Diencephalon (tissue), 2 donors: ENCODE measurements around the genes DHRS7 and GPHB5.

DNA sequence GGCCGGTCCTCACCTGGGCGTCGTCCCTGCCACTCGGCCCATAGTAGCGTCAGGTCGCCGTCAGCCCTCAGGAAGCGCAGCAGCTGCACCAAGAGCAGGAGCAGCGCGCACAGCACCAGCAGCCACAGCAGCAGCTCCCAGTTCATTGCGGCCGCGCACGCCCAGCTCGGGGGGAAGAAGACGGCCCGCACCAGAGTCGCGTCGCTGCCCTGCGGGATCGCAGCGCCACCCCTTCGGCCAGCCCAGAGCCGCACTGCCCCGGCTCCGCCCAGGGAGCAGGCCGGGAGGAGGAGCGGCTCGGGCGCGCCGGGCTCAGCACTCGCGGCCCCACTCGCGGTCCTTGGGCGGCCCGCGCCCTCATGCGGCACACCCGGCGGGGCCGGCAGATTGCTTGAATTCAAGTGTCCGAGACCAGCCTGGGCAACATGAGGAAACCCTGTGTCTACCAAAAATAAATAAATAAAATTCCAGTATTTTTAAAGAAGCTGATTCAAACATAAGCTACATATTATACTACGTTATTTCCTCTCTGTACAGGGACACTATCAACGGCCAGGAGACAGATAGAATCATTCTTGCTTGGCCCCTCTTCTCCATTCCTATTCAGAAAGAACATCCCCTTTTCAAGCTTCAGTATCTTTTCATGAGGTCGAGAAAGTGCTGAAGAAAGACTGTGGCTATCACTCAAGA, at the start of gene DHRS7:
Gene DHRS7 (minus strand): TSS at position 235 of the 690 bp plus-strand sequence.
- RAMPAGE, long total RNA: start-site peak on the minus strand centred at position 203 of the sequence, 173 bp wide, 1,474 and 1,262 reads in 2 replicates

DNA sequence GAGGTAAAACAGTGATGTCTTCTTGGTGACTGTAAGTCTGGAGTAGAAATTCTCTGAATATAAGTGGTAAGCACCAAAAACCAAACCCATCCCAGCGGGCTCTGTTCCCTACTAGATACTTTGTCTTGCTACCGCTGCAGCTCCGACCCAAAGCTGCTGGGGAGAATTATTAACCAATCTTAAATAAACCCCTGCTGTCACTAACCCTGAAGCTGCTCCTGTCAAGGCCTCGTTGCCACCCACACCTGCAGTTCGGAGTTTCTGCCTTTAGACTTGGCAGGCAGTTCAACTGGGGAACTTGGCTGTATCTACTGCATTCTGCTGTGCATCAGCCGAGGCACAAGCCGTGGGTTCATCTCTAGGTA, 55.4 kb downstream of the PPM1A start:
- RAMPAGE, long total RNA: no peak

- RAMPAGE, long total RNA: no peak
These were observed 32.7 kb downstream of the SIX1 start for GRCh38 chr14:60616458-60617144.

- RAMPAGE, long total RNA: no peak
These were observed 823 bp upstream of the SIX1 start for GRCh38 chr14:60649913-60650687.

DNA sequence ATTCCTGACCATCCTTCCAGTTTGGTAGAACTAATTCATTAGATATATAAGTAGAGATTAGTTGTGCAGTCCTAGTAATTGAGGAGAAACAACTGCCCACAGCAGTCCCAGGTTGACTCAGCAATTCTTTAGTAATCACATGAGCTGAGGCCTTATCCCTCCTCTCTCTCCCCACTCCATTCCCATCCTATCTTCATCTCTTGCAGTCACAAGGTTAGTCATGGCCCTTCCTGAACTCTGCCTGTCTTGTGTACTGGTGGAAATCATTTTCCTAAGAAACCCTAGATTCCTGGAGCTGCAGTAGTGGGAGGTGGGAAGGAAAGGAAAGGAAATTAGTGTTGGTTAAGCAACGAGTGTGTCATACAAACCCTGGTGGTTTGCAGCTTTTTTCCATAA, 984 bp downstream of the SLC38A6 start:
- RAMPAGE, long total RNA: no peak

DNA sequence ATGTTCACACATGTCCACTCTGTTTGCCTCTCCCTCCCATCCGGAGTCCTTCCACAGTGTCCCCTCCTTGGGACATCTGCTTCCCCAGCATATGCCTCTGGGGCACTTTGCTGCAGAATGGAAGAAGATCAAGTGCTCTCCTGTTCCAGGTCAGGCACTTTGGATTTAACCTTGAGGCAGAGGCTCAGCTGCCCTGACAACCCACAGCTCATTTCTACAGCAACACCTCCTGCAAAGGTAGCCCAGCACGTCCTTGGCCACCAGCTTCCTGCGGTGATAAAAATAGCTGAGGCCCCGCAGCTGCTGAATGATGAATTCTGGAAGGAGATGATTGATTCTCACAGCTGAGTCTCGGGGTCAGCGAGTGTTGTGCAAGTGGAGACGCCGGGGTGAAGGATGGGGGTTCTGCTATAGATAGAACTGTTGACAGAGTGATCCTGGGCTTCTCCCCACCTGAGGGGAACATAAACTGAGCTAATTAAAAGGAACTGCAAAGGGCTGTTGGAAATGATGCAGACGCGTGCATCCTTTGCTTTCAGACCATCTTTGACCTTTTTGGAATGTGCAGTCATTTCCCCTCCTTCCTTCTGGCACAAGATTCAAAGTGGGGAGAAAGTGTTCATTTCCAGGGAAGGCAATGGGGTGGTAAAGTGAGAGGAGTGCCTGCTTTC, 145.0 kb downstream of the SLC38A6 start:
- RAMPAGE, long total RNA: no peak

- RAMPAGE, long total RNA: no peak
These were observed 550 bp upstream of the PRKCH start for GRCh38 chr14:61320722-61321336.

GRCh38 chr14:61341190-61341668, 19.9 kb downstream of the PRKCH start:
- RAMPAGE, long total RNA: no peak

DNA sequence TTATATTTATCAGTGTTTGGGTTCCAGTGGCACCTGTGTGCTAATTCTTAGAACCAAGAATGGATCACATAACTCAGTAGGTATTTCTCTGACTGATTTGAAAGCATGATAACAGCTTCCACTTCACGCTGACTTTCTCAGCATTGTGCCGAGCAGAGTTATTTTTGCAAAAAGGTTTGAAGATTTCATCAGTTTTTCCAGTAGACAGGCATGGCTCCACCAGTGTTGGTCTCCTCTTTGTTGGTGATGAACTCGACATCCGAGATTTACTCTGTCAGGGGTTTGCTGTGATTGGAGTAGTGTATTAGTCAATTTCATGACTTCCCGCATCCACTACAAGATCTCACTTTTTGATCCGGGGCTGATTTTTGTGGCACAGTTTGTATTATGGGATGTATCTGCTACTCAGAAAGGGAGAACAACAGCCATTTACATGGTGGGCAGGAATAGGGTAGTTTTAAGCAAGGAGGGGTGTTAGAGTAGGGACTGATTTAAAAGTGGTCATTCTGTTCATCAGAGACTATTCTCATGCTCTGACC, 85.3 kb downstream of the PRKCH start:
- RAMPAGE, long total RNA: no peak

DNA sequence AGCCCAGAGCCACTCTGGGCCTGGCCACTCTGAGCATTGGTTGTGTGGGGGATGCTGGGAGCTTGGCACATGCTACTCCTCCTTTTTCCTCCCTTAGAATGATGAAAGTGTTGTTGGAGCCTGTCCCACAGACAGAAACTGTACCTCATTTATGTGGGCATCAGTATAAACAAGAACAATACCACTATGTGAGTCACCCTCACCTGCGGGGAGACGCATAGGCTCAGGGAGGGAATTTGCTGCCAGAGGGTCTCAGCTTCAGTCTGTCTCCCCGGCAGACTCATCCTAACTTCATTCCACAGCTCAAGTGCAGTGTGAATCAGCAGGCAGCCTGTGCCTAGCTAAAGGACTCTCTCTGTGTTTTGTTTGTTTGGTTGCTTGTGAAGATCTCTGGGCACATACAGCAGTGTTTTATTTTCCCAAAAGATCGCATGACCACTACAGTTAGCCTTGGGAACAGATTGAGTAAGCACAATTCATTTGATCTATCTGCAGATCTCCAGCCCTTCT, 98.9 kb downstream of the PRKCH start:
- RAMPAGE, long total RNA: no peak

DNA sequence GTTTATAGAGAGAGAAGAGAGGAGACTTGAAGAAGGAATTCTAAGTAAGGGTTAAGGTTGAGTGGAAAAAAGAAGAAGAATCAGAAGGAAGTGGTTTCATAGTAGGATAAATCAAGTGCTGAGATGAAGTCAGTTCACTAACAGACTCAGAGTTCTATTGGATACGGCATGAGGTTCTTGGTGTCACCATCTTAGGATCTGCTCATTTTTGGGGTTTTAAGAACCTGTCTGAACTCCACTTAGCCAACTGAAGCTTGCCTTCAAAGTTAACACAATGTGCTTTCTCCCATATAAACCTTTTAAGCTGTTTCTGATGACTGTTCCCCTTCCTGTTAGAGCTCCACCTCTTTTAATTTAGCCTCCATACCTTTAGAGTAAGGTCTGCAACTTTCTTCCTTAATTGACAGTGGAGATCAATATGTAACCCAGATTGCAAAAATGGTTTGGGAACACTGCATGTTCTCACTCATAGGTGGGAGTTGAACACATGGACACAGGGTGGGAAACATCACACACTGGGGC, 152.7 kb downstream of the PRKCH start:
- RAMPAGE, long total RNA: no peak

DNA sequence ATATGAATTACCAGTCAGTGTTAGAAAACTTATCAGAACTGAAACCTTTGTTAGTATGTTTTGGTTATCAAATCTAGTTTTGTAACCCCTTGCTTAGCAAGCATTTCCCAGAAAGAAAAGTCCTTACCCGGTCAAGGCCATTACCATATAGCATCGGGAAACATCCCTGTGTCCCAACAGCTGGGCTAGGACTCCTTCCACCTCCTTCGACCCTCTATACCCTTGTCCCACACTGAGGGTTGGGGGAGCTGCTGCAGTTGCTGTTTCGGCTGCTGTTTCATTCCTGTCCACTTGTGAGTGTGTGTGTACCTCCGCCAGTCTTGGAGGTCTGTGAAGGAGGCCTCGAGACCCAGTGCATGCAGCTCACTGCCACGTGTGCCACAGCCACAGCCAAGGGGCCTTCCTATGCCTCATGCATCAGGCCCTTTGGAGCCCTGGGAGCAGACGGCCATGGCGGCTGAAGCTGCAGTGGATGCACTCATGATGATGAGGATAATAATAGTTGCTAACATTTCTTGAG, 156.3 kb downstream of the PRKCH start:
- RAMPAGE, long total RNA: no peak

GRCh38 chr14:61525136-61526176, 169.9 kb upstream of the HIF1A start:
- RAMPAGE, long total RNA: no peak

- RAMPAGE, long total RNA: no peak
These were observed 25.1 kb downstream of the HIF1A start for GRCh38 chr14:61720308-61720924.

- RAMPAGE, long total RNA: no peak
These were observed at the start of gene GPHB5 for GRCh38 chr14:63318841-63319142. TSS of gene GPHB5 (minus strand) at chr14:63318935.

DNA sequence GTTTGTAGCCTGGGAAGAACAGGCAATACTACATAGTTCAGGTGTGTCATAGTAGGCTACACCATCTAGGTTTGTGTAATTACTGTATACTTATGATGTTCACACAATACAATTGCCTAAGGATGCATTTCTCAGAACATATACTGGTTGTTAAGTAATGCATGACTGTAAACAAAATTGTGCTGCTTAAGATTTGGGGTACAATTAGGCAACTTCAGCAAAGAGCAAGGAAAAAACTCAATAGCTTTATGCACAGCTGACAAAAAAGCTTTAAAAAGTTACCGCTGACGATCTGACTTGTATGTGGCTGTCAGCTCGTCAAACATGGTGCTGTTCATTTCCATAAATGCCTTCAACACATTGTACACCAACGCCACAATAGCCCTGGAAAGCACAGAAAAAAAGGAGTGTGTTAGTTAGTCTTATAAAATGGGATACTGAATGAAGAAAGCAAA, 63.1 kb upstream of the GPHB5 start:
- RAMPAGE, long total RNA: no peak

- RAMPAGE, long total RNA: no peak
These were observed 107.3 kb downstream of the PPP2R5E start for GRCh38 chr14:63435683-63436447.

DNA sequence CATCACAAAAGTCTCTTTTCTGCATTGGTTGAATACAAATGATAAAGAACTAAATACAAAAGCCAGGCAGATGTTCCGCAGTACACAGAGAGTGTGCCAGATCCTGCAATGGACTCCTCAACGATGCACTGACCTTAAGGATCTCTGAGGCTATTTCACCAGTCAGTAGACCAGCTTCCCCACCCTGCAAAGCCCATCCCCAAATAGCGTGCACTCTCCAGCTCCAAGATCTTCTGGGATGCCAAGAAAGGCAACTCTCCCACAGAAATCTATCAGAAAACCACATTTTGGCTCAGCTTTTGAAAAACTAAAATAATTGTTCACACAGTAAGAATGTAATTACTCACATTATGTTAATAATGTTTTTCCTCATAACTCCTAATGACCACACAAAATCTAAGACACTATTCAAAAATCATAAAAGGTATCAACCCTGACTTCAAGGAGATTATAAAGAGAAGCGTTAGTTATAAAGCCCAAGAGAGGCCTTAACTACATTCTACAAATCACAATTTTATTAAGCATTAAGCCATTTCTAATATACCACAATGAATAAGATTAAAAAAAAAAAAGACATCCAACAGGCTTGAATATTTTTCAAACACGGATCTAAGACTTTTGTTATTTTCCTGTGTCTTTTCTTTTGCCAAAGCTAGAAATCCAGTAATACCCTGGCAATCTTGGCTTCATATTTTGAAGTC, 90.3 kb downstream of the PPP2R5E start:
- RAMPAGE, long total RNA: no peak

DNA sequence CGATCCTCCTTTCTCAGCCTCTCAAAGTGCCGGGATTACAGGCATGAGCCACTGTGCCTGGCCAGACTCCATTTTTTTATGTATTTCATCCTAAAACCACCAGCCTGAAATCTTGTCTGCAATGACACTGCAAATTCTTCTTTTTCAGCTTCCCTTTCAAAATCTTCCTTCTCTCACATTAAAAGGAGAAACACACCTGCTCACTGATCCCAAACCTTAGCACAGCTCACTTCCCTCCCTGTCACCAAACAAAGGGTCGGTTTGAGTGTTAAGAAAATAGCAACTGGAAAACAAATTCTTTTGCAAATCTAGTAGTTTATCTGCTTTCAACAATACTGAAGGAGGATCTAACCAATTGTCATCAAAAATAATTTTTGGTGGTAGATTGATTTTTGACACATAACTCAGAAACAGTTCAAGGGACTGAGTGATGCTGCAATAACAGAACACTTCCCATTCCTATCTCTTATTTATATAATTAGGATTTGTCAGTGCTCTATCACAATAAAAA, 62.4 kb downstream of the PPP2R5E start:
- RAMPAGE, long total RNA: no peak

DNA sequence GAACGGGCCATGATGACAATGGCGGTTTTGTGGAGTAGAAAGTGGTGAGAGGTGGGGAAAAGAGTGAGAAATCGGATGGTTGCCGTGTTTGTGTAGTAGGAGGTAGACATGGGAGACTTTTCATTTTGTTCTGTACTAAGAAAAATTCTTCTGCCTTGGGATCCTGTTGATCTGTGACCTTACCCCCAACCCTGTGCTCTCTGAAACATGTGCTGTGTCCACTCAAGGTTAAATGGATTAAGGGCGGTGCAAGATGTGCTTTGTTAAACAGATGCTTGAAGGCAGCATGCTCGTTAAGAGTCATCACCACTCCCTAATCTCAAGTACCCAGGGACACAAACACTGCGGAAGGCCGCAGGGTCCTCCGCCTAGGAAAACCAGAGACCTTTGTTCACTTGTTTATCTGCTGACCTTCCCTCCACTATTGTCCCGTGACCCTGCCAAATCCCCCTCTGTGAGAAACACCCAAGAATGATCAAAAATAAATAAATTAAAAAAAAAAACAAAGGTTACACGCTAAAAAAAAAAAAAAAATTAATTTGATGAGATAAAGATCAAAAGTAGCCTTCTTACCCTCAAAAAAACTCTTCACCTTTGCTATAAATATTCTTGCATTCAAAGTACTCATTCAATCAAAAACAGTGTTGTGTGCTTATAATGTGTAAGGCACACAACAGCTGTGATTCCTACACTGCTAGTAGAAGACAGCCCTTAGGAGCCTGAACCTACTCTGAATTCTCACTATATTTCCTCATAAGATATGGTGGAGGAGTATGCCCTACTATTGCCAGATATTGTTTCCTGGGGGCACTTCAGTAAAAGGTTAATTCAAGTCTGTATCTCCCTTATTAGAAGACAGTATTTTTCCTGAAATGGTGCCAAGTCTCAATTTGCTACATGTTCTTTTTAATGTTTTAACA, 19.7 kb downstream of the PPP2R5E start:
- RAMPAGE, long total RNA: no peak